ENCODE measurements around the gene RBM19.

DNA sequence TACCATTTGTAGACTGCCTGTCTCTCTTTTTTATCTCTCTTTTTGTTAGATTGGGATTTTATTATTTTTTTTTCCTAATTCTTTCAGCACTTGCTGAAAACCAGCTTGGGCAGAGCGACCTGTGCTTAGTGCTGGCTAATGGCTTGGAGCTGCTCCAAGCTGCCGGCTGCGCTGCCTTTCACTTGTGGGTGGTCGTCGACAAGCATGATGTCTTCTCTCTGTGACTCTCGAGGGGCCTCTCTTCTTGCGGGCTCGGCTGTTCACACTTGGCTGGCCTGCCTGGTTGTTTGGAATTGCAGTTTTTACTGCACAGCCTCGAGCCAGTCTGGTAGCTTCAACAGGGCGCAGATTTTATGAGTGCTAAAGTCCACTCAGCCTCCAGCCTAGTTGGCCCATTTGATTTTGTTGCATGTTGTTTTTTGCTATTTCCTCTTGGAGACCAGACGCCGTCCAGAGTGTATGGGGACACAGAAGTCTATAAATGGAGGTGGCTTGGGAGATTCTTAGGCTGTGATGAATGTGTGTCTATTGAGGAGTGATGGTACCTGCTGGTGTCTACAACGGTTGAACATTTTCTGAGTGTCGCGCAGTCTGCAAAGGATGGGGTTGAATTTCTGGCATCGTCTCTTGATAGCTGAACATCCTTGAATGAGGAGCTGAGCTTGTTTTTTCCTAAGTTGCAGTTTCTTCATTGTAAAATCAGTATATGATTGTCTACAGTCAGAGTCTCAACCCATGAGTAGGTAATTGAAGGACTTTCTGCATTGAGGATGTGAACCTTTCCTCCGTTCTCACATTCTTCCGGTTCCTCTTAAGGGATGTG lies 18.7 kb downstream of the TPCN1 start:
- PRO-cap, result no peak

- PRO-cap, result no peak
Measured at GRCh38 chr12:113297807-113298549, 36.9 kb downstream of the SLC8B1 start.

- PRO-cap, result no peak
Measured at GRCh38 chr12:113390682-113391293, 12.9 kb downstream of the SDS start.

- PRO-cap, result no peak
Measured at GRCh38 chr12:113408736-113409328, 5.1 kb upstream of the SDS start.

DNA sequence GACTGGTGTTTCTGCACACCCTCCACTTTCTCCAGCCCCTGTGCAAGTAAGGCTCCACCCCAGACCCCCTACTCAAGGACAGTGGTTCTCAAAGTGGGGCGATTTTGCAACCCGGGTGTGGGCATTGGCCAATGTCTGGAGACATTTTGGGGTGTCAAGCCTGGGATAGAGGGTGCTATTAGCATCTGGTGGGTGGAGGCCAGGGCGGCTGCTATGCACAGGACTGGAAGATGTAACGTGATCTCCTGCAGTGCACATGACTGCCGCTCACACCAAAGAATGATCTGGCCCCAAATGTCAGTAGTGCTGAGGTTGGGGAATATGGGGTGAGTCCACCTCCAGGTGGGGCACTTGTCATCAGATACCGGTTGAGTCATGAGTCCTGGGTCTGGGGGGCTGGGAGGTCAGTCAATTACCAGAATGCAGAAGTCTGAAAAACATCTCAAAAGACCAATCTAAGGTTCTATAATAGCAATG lies 6.2 kb upstream of the SDSL start:
- PRO-cap, result no peak

DNA sequence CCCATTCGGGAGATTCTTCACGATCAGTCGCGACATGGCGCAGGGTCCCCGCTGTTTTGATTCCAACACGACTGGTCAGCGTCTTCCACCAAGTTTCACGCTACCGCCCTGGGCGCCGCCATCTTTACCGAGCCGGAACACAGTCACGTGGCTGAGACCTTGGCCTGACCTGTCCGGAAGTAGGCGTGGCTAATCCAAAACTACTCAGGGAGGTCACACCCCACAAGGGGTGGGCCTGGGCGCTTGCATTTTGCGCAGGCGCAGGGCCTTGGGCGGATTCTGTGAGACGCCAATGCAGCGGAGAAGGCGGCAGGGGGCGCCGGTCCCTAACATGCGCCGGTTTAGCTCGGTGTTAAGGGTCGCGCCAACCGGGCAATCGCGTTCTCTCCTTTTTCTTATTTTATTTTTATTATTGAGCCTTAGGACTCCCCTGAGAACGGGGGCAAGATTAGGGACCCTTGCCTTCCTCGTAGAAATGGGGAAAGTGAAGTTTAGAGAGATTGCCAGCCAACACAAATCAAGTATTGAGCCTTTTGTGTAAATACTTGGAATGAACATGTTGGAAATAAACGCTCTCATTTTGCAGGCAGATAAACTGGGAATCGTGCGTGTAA lies at the start of gene RBM19:
Gene RBM19, minus strand, starts transcription at position 134 of the 614 bp plus-strand sequence.
- PRO-cap, result bidirectional peak, plus-strand start at position 344 of the sequence, minus-strand start at position 126 of the sequence

DNA sequence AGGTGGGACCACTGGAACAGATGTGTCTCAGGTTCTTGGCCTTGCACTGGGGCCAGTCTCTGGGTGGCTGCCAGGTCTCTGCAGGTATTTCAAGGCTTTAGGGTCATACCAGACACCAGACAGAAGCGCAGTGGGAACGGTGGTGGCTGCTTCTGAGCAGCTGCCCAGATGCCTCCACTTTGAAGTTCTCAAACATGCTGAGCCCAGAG lies 75.0 kb upstream of the RBM19 start:
- PRO-cap, result no peak

GRCh38 chr12:114402897-114403581 lies 2.9 kb downstream of the TBX5 start:
- PRO-cap, result no peak

DNA sequence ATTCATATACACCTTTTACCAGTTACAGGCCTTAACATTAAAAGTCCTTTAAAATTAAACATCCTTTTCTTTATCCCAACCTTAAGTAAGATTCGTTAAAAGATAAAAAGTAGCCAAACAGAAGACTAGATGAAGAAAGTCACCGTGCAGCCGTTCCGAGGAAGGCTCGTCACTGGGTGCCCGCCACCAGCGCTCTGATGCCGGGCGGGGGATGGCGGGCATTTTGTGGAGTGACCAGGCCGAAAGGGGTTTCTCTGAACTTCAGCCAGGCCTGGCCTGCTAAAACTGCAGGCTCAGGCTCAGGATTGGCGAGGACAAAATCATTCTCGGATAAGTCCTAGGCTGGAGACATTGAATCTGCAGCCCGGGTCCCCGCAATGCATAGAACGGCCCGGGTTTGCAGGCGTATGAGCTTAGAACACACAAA lies 1.4 kb downstream of the TBX5 start:
- PRO-cap, result unidirectional peak, minus-strand start at position 196 of the sequence

- PRO-cap, result unidirectional peak, minus-strand start at chr12:114481323
Measured at GRCh38 chr12:114481160-114481870, 75.4 kb upstream of the TBX5 start.

GRCh38 chr12:114668638-114669146 lies 15.3 kb downstream of the TBX3 start:
- PRO-cap, result bidirectional peak, plus-strand start at chr12:114668803, minus-strand start at chr12:114668730

GRCh38 chr12:114679539-114680199 lies 4.3 kb downstream of the TBX3 start:
- PRO-cap, result no peak

GRCh38 chr12:114687753-114688325 lies 3.9 kb upstream of the TBX3 start:
- PRO-cap, result no peak

DNA sequence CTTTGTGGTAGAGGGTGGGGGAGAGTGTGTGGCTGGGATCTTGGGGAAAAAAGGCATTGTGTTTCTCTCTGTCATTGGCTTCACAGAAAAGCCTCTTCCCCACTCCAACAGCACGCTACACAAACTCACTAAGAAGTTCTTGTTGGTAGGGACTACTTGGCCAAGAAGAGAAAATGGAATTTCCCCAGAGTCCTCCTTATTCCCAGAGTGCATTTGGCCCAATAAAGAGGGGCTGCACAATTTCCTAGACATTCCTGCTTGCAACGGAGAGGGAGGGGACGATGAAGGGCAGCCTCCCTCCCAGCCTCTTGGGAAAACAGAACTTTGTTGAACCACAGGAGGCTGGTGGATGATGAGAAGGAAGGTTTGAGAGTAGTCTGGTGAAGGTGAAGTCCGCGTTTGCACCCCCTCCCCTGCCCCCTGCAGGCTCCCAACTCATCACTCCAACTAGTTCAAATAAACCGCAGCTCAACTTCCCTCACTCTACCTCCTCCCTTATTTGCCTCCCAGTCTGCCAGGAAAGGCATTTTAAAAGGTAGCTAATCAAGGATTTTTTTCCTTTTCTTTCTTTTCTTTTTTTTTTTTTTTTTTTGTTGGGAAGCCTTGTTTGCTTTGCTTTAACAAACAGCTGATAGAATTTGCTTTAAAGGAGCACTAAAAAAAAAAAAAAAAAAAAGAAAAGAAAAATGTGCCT lies 19.1 kb upstream of the TBX3 start:
- PRO-cap, result no peak

GRCh38 chr12:114813138-114813828 lies 129.3 kb upstream of the TBX3 start:
- PRO-cap, result no peak

GRCh38 chr12:114920656-114921180 lies 236.7 kb upstream of the TBX3 start:
- PRO-cap, result no peak

- PRO-cap, result no peak
Measured at GRCh38 chr12:115320849-115321491, 637.0 kb upstream of the TBX3 start.

GRCh38 chr12:115451197-115451644 lies 767.2 kb upstream of the TBX3 start:
- PRO-cap, result no peak

DNA sequence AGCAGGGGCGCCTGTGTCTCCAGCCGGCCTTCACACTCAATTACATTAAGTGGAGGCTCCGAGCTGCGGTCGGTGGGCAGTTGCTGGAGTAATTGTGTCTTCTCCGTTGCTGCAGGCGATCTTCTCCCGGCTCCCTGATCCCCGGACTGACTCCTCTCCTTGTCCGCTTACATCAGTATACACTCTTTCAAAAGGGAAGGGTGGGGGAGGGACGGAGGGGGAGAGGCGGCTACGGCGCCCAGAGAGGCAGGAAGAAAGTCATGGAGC lies 707.2 kb downstream of the MED13L start:
- PRO-cap, result no peak

- PRO-cap, result no peak
Measured at GRCh38 chr12:115623712-115624113, 653.8 kb downstream of the MED13L start.

Data from sternocleidomastoid (tissue), 1 donor.